Omental fat pad (tissue), 4 donors: Measurements from ENCODE around the gene SLK.

DNA sequence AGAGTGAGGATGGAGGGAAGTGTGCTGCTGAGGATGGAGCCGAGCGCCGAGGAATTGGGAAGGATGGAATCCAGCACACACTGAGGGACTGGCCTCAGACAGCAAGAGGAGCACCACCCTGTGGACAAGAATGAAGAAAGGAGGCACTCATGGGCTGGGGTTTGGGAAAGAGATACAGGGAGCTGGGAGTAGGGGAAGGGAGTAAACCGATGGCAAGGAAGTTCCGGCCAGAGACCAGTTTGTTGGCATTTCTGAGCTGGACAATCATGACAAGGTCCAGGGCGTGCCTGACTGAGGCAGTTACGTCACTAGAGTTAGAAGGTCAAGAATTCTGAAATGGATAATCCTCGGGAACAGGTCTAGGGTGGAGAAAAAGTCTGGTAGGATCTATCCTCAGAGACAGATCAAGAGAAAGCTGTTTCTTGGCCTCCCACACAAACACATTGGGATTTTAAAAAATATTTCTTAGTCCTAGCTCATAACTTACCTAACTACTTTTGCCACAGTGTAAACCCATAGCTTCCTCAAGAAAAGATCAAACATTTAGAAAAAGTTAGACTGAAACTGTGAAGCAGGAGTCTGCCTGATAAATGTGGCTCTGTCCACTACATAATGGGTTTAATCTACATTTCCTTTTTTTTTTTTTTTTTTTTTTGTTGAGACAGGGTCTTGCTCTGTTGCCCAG lies 6.7 kb upstream of the RPEL1 start:
- PRO-cap = no peak
- RAMPAGE, long total RNA, 4 experiments = no peak in any of the 4 experiments

- PRO-cap = no peak
- RAMPAGE, long total RNA, 4 experiments = no peak in any of the 4 experiments
Measured at GRCh38 chr10:103277262-103278467, 727 bp downstream of the INA start.

GRCh38 chr10:103583724-103584606 lies 90.5 kb downstream of the NEURL1 start:
- PRO-cap = no peak
- RAMPAGE, long total RNA, 4 experiments = no peak in any of the 4 experiments

GRCh38 chr10:103604144-103604556 lies 110.6 kb downstream of the NEURL1 start:
- PRO-cap = no peak
- RAMPAGE, long total RNA, 4 experiments = no peak in any of the 4 experiments

GRCh38 chr10:103659736-103660094 lies 166.2 kb downstream of the NEURL1 start:
- PRO-cap = no peak
- RAMPAGE, long total RNA, 4 experiments = no peak in any of the 4 experiments

GRCh38 chr10:103759004-103759969 lies 96.1 kb downstream of the SH3PXD2A start:
- PRO-cap = no peak
- RAMPAGE, long total RNA, 4 experiments = no peak in any of the 4 experiments

DNA sequence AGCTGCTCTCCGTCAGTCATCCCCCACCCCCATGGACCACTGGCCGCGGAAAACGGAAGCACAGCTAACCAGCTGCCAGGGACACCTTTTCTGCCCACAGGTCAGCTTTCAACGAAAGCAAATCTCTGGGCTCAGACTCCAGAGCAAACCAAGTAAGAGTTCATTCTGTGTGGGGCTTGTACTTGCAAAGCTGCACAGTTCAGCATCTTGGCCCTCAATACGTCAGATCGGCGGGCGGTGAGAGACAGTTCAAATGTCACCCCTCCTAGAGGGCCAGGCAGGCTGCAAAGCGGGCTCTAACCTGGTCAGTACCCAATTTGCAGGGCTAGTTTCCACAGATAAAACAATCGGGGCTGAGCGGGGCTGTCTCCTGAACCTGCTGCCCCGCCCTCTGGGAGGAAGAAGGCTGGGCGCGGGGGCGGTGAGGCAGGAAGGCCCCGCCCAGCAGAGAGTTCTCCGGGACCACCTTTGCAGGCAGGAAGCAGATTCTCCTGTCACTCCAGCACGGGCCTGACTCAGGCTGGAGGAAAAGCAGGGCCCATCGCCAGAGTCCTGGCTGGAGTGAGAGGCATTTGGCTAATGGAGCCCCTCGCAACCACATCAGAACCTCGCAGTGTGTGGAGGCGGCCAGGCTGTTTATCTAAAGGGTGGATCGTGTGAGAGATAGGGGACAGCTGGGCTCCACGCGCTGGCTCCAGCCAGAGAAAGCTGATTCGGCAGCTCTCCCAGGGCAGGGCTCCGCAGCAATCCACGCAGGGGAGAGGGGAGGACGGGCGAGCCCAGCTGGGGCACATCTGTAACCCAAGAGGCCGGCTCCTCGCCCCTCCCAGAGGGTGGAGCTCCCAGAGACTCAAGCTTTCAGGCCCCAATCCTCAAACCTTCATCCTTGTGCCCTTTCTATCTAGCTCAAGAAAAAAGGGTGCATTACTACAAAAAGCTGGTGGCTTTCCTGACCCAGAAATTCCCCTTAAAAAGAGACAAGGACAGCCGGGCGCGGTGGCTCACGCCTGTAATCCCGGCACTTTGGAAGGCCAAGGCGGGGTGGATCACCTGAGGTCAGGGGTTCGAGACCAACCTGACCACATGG lies 83.1 kb downstream of the SH3PXD2A start:
- PRO-cap = no peak
- RAMPAGE, long total RNA, 4 experiments = no peak in any of the 4 experiments

DNA sequence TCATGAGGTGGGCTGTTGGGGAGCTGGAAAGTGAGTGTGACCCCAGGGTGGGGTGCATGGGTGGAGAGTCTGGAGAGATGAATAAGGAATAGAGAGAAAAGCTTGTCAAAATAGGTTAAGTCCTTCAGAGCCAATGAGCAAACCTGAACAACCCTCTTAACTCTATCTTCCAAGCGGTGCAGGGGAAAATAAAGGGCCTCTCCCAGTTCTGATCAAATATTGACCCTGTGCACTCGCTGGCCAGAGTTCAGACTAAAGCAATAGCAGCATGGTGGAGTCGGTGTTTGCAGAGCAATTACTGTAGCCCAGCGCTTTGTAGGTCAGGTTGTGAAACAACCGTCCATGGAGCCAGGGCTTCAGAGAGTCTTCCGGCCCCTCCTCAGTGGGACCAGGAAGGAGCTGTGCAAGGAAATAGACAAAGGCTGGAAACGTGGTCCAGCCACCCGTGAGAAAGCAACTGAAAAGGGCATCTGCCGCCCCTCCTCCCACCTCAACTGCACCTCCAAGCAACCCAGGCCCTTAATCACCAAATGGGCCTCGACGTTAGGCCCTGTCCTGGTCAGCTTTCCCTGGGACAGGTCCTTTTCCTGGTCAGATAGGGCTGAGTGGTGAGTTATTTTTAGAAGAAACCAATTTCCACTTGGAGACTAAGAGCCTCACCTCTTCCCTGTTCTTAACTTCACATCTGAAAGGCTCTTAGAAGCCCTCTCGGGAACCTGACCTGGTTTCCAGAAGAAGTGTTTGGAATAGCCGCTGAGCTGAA lies 61.1 kb downstream of the SH3PXD2A start:
- PRO-cap = no peak
- RAMPAGE, long total RNA, 4 experiments = no peak in any of the 4 experiments

- PRO-cap = no peak
- RAMPAGE, long total RNA, 4 experiments = no peak in any of the 4 experiments
Measured at GRCh38 chr10:103840309-103840879, 15.0 kb downstream of the SH3PXD2A start.

DNA sequence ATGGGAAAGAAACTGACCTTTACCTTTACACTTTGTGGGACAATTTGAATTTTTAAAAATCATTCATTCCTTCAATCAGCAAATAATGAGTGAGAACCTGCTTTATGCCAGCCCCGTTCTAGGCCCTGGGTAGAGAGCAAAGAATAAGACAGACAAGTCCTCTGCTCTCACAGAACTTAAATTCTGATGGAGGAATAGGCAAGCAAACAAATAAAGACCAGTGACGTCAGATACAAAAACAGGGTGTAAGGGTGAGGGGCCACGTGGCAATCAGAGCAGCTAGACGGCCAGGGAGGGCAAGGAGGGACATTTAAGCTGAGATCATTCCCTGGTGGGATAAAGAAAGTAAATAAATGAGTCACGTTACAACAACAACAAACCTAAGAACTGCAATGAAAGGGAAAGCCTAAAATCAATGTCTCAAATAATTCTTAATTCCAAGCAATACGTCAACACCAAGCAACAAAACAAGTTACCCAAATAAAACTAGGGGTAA lies 21.8 kb downstream of the STN1 start:
- PRO-cap = no peak
- RAMPAGE, long total RNA, 4 experiments = no peak in any of the 4 experiments

DNA sequence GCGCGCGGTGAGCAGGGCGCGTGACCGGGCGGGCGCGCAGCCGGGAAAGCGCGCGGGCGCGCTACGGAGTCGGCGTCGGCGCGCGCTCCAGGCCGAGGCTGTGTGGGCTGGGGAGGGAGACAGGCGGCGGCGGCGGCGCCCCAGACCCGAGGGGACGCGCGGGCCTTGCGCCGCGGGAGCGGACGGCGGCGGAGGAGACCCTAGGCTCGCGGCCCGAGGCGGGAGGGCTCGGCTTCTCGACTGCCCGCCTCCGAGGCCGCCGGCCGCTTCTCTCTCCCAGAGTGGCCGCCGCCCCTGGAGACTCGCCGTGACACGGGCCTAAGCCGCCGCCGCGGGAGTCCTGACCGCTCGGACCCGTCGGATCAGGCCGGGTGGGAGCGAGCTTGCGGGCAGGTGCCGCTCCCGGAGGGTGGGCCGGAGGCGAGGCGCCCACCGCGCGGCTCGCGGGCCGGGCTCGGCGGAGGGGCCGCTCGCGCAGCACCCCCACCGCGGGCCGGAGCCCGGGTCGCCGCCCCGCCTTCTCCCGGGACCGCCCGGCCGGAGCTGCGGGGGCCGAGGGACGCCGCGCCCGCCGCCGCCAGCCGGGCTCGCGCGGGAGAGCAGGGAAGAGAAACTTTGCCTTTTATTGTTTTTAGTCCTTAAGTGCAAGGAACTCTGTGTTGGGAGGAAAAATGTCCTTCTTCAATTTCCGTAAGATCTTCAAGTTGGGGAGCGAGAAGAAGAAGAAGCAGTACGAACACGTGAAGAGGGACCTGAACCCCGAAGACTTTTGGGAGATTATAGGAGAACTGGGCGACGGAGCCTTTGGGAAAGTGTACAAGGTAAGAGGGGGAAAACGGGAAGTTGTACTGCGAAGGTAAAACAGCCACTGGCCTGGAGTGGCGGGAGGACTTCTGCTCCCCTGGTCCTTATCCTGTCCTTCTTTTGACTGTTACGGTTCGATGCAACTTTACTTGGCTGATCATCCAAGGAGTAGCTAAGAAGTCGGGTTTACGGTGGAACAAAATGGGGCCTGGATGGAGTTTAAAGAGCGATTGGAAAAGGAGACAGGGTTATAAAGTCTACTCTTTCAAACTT lies at the start of gene SLK:
TSS of gene SLK (plus strand) at position 66 of the 1,077 bp plus-strand sequence.
- PRO-cap = bidirectional peak, plus-strand start at position 95 of the sequence, minus-strand start outside the sequence
- RAMPAGE, long total RNA, 4 experiments = no peak in any of the 4 experiments

DNA sequence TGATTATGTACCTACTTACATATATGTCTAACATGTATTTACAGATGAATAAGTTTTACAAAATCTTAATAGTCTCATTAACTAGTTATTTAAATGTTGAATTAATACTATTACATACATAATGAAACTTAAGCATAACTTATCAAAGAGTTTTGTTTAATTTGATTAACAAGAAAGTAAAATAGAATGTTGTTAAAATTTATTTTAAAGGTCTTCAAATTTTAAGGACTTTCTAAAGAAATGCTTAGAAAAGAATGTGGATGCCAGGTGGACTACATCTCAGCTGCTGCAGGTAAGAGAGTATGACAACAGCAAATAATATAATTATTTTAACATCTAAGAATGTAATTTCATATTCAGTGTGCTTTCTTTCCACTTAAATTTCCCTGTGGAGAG lies 32.7 kb downstream of the SLK start:
- PRO-cap = no peak
- RAMPAGE, long total RNA, 4 experiments = no peak in any of the 4 experiments

GRCh38 chr10:104024441-104025059 lies 57.6 kb downstream of the SLK start:
- PRO-cap = no peak
- RAMPAGE, long total RNA, 4 experiments = no peak in any of the 4 experiments

DNA sequence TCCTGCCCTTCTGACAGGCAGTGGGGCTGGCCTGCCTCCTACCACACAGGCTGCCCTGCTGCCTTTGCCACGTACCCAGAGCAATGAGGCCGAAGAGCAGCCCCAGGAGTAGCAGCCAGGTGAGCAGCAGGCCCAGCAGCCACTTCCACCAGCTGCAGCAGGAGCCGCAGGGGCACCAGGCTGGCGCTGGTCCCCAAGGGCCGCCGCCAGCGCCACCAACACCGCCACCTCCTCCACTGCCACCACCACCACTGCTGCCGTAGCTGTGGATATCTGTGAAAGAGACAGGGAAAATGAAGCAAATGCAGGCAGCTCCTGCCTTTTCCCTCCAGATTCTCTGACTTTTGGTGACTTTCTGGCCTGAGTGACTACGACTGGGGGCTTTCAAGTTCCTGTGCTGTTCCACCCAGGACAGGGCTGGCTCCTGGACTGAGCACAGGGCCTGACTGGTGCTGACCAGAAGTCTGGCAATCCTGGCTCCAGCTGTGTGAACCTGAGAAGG lies 28.7 kb downstream of the COL17A1 start:
- PRO-cap = no peak
- RAMPAGE, long total RNA, 4 experiments = no peak in any of the 4 experiments

- PRO-cap = no peak
- RAMPAGE, long total RNA, 4 experiments = no peak in any of the 4 experiments
Measured at GRCh38 chr10:104299916-104300629, 31.1 kb downstream of the GSTO2 start.

DNA sequence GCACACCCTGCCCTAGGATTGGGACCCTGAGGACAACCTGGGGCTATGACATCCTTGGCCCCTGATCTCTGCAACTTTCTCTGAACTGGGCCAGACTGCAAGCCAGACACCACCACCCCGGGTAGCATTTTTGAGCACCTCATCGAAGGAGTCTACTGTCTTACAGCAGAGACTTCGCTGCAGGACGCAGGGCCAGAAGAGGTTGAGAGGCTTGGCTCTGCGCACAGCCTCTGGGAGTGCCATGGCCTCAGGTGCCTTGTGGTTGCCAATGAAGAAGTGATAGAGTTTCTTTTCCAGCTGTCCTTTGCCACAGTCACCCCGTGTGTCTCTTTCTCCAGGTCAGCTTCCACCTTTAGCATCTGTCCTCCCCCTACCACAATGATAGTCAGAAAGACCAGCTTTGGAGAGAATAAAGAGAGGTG lies 25.1 kb downstream of the ITPRIP start:
- PRO-cap = no peak
- RAMPAGE, long total RNA, 4 experiments = no peak in any of the 4 experiments

DNA sequence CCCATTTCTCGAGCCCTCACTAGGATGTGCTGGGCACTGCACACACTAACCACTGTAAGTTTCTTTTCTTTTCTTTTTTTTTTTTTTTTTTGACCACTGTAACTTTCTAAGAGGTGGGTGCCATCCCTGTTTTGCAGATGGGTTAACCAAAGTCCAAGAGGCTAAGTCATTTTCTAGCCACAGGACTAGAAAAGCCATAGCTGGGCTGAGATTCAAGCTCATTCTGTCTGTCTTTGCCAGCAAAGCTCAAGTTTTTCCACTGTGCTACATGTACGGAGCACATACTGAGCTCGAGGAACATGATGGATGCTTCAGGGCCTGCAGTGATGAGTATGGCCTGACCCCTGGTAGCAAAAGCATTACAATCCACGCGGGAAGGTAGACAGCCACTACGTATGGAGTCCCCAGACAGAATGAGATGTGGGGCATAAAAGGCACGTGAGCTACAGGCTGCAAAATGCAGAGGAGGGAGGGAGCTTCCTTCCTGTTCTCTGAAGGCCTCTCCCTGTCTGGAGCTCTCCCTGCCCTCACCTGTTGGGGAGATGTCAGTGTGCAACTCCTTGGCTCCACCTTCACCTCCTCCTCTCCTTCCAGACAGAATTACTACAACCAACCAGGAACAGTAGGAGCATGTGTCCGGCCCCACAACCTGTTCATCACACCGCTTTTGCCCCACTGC lies 16.5 kb downstream of the ITPRIP start:
- PRO-cap = no peak
- RAMPAGE, long total RNA, 4 experiments = no peak in any of the 4 experiments

DNA sequence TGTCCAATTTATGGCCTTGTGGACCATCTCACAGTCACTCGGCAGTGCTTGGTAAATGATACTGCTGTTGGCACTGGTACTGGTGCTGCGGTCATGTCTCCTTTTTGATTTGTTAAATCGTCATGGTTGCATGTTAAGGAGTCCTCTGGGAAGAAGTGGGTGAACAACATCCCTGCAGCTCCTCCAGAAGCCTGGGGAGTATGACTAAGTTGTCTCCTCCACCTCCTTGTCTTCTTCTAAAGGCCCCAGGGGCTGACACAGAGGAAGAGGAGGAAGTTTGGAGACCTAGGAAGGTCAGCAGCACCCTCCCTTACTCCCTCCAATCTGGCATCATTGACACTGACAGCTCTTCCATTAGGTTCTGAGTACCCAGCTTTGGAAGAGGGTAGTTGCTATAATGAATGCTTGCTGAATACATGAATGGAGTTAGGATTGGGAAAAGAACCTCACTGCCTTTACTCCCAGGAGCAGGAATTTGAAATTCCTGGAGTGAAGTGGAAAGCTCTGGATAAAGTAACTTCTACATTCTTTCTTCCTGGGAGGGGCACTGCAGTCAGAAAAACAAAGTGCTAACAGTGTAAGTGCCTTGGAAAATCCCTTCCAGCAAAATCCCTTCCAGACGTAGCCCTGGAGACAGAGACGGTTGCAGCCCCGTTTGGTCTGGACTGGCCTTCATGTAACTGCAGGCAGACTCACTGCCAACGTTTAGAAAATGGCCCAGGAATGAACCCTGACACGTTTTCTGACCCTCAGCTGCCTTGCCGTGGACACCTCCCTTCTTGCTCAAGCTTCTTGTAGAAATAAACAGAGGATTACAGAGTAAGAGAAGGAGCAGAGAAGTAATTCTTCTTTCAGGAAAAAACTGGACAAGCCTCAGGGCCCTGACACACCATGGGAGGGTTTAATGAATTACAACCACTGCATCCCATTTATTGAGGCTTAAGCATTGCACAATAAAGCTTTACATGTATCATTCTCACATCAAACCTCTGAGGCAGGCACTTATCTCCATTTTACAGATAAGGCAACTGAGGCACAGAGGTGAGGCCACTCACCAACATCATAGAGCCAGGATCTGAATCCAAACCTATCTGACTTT lies 8.1 kb downstream of the ITPRIP start:
- PRO-cap = no peak
- RAMPAGE, long total RNA, 4 experiments = no peak in any of the 4 experiments

- PRO-cap = no peak
- RAMPAGE, long total RNA, 4 experiments = no peak in any of the 4 experiments
Measured at GRCh38 chr10:104333091-104333792, 5.0 kb downstream of the ITPRIP start.

- PRO-cap = no peak
- RAMPAGE, long total RNA, 4 experiments = no peak in any of the 4 experiments
Measured at GRCh38 chr10:104642255-104642579, 1.1 kb downstream of the SORCS3 start.